Panc1 (cell line): ENCODE measurements around a stretch of chr5.

DNA sequence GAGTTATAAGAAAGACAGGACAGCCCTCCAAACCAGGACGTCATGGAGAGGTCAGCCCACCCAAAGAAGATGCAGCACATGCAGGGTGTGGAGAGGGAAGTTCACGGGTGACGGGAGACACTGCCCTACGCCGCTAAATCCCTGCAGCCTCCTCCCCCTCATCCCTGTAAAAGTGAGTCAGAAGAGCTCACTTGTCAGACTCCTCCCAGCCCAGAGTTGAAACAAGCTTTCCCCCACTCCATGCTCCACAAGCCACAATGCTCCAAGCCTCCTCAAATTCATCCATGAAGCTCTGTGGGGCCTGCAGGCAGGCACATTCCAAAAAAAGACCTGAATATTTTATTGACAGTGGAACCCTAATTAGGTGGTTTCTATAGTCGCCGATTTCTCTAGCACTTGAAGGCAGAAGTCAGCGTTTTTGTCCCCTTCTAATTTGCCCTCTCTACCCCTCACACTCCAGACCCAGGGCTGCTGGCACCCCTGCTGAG lies 97.4 kb downstream of the ENC1 start:
- RRBS, 2 experiments: no CpG with 5 or more reads among the region's 8 CpGs

DNA sequence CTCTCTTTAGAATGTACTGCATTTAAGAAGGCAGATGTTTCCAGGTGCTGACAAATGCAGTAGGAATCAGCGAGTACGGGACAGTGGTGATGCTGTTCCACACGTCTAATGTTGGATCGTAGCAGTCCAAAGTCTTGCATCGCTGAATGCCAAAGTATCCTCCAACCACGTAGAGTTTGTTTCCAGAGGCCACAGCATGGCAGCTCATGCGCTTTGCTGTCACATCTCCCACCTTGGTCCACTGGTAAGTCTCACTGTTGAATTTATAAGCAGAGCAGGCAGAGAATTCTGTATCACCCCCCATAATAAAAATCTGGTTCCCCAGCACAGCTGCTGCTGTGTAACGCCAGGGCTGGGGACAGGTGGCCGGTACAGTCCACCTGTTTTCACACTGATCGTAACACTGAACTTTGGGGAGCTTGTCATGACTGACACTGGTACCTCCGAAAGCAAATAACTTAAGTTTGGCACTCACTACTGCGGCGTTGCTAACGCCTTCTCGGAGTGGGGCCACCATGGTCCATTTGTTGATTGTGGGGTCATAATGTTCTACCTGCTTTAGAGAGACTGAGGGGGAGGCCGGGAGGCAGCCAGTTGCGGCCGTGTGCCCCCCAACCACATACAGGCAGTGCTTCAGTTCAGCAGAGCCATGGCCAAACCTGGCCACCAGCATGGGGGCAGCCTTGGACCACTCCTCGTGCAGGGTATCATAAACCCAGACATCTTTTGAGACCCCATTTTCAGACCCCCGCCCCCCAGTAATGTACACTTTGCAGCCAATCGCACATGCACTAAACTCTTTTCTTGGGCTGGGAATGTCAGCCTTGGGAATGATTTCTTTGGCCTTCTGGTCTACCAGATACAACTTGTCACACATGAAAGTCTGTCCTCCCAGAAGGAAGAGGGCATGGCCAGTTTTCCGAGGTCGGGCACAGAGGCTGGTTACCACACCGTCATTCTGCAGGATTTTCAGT lies 5.5 kb downstream of the ENC1 start:
- RRBS, 2 experiments: no CpG with 5 or more reads among the region's 24 CpGs

- RRBS, 2 experiments: no CpG with 5 or more reads among the region's 9 CpGs
These were observed 1.5 kb downstream of the ENC1 start for GRCh38 chr5:74638808-74639745.

- RRBS, 2 experiments: no CpG with 5 or more reads among the region's 39 CpGs
These were observed 737 bp downstream of the ENC1 start for GRCh38 chr5:74639746-74640235.

GRCh38 chr5:74713322-74713639 lies 28.2 kb downstream of the HEXB start:
- RRBS, 2 experiments: no CpG with 5 or more reads among the region's 4 CpGs

GRCh38 chr5:74864875-74865293 lies 1.3 kb downstream of the FAM169A start:
- RRBS, 2 experiments: no CpG with 5 or more reads among the region's 8 CpGs

DNA sequence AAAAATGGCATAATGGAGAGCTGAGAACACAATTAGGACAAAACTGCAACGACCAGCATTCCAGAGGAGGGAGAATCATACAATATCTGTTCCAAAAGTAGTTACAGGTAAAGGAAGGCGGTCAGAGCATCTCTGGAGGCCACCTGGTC lies 749 bp downstream of the FAM169A start:
- RRBS, 2 experiments: no CpG with 5 or more reads among the region's 2 CpGs

- RRBS, 2 experiments: 49 to 80% methylated on average over 2 of the region's 9 CpGs
These were observed 69.1 kb upstream of the FAM169A start for GRCh38 chr5:74935137-74935743.

GRCh38 chr5:75053479-75053626 lies 995 bp upstream of the GCNT4 start:
- RRBS, 2 experiments: under 1 to 2% methylated on average over 12 to 15 of the region's 22 CpGs

DNA sequence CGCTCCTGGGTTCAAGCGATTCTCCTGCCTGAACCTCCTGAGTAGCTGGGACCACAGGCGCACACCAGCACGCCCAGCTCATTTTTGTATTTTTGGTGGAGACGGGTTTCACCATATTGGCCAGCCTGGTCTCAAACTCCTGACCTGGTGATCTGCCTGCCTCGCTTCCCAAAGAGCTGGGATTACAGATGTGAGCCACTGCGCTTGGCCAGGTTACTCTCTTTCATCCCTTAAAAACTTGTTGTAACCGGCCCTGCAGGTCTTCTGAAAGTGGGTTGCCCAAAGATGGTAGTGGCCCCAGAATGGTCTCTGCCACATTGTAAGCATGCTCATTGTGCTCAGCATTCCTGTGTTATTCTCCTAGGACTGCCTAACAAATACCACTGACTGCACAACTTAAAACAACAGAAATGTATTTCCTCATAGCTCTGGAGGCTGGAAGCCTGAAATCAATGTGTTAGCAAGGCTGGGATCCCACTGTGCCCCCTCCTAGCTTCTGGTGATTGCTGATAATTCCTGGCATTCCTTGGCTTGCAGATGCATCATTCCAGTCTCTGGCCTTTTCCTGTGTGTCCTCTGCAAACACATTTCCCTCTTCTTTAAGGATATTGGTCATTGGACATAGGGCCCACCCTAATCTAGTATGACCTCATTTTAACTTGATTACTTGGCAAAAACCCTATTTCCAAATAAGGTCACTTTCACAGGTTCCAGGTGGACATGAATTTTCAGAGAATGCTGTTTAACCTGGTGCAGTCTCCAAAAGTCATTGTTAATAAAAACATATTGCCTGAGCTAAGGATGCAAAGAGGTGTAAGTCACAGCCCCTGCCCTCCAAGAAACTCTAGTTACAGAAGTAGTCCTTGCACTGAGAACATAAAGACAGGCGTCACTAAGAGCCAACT lies 3.4 kb upstream of the GCNT4 start:
- RRBS, 2 experiments: no CpG with 5 or more reads among the region's 9 CpGs

GRCh38 chr5:75363718-75364772 lies 27.0 kb downstream of the HMGCR start:
- RRBS, 2 experiments: no CpG with 5 or more reads among the region's 10 CpGs

DNA sequence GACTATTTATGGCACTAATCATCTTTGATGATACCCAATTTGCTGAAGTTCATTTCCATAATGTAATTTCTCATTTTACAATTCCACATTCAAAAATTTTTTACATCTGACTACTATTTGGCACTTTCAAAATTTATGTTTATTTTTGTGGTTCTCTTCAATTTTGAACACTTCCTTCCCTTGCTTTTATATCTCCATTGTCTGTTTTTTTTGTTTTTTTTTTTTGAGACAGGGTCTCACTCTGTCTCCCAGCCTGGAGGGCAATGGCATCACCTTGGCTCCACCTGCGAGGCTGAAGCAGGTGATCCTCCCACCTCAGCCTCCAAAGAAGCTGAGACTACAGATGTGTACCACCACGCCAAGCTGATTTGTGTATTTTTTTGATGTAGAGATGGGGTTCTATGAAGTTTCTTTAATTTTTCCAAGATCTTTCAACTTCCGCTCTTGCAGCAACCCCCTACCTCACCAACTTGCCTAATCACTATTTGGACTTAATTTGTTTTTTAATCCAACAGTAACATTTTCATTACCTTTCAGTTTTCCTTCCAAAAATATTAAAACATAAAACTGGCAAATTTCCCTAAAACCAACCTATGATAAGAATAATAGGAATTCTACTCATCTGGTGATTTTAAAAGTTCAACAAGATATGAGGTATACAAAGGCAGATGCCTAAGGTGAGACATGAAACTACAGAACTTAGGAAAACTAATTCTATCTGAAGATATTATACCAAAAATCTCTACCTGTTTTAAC lies 10.5 kb downstream of the CERT1 start:
- RRBS, 2 experiments: no CpG with 5 or more reads among the region's 3 CpGs

DNA sequence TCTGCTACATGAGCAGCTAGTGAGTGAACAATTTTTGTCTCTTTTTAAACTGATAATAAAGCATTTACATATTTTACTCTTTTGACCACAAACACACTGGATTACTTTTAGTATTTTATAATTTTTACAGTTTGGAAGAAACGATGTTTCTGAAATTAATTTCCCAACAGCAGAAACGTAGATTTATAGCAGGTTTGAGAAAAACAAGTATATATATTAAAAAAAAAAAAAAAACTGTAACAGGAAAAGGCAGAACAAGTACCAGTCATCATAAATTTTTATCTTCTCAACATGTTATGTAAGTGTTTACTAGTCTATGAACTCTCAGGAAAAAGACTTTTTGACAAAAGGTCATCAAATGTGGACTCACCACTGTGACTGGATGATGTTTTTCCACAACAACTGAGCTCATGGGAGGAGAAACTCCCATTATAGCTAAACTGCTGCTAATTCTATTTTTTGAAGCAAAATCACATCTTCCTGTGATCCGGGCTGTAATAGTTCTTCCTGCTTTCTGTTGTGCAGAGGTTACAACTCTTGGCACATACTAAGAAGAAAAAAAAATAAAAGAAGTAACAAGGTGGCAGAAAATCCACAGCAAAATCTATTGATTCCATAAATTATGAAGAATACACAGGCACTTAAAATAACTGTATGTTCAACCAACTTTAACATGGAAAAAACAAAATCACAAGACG lies 39.7 kb downstream of the POC5 start:
- RRBS, 2 experiments: no CpG with 5 or more reads among the region's 4 CpGs

DNA sequence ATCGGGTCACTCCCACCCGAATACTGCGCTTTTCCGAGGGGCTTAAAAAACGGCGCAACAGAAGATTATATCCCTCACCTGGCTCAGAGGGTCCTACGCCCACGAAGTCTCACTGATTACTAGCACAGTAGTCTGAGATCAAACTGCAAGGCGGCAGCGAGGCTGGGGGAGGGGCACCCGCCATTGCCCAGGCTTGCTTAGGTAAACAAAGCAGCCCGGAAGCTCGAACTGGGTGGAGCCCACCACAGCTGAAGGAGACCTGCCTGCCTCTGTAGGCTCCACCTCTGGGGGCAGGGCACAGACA lies 21.3 kb downstream of the POC5 start:
- RRBS, 2 experiments: no CpG with 5 or more reads among the region's 13 CpGs

- RRBS, 2 experiments: no CpG with 5 or more reads among the region's 6 CpGs
These were observed 16.6 kb upstream of the IQGAP2 start for GRCh38 chr5:76386432-76386948.

DNA sequence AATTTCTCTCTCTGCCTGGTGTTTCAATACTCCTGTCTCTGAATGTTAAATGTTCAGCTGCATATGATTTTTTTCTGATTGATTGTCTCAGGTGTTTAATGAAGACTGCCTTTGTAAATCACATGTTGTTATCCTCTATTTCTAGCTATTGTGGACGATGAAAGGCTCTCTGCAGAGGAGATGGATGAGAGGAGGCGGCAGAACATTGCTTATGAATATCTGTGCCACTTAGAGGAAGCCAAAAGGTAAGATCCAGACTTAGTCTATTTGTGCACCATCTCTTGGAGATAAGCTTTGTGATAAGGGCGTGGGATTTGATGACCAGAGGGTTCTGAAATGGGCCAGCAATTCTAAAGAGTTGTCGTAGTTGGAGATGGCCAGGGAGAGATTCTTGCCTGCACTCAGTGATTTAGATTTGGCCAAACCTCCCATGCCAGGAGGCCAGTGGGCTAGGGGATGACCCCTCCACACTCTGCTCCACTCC lies 58.4 kb downstream of the IQGAP2 start:
- RRBS, 2 experiments: no CpG with 5 or more reads among the region's 4 CpGs

DNA sequence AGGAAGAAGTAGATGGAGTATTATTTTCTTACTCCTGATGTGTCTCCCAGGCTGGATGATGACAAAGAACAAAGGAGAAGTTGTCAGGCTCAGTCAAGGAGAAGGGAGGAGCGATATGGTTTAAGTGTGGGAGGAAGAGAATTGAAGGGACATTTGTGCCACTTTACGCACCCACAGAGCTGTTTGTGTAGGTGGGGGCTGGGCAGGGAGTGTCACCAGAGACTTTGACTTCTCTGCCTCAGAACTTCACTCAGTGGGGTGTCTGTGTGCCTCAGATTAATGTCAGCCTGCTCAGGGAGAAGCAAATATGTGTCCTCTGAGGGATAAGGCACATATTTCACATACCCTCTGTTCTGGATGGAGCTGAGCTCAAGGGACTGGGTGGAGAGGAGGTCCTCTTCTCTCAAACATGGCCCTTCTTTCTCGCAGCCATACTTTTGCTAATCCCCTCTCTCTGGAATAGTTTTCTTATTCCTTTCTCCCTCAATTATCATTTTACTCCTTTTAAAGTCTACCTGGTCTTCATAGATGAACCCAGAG lies 76.9 kb downstream of the IQGAP2 start:
- RRBS, 2 experiments: no CpG with 5 or more reads among the region's 3 CpGs

DNA sequence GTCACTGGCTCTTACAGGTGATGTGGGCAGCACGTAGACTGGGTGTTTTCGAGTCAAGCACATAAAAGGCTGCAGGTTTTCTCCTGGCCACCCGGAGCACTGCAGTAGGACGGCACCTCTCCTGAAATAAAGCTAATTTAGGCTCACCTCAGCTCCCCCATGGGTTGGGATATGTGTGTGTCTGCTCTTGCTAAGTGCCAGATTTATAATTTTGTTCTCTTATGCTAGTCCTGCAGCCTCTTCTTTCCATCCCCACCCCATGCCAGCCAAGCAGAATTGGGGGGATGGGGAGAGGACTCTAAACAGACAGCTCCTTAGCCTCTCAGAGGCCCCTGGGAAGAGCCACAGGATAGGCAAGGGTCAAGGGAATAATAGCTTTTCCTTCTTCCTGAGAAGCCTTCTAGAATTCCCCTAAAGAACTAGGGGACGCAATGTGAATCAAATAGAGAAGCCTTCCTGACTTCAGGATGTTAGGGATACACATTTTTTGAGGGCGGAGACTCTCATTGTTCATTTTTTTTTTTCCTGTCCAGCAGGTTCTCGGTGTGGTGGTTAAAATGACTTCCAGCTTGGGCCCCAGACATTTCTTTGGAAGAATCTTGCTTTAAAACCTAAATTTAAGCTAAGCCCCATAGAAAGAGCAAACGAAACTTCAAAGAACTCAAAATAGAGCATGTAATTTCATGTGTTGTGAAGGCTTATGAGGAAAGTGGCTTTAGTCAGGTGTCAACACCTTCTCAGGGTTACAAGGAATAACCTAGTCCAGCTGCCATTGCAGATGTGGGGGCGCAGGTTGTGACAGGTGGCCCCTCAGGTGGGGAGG lies 80.7 kb downstream of the IQGAP2 start:
- RRBS, 2 experiments: no CpG with 5 or more reads among the region's 9 CpGs

DNA sequence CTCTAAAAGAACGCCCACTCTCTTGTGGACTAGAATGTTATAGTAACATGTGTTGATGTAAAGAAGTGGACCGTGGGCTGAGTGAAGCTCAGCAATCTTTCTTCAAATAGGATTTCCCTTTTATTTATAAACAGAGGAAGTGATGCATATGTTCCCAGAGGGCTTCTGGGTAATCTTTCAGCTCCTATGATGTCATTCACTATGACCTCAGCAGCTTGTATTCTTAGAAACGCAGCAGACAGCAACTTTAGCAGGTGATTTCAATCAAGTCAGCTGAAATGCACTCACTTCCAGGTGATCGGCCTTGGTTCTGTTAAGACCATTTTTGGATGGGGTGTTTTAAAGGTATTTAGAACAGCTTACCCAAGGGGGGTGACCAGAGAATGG lies 14.3 kb downstream of the F2RL2 start:
- RRBS, 2 experiments: no CpG with 5 or more reads among the region's 4 CpGs

GRCh38 chr5:76756350-76756850 lies 40.5 kb downstream of the F2R start:
- RRBS, 2 experiments: no CpG with 5 or more reads among the region's 9 CpGs